A375 (cell line): ENCODE data around the gene TPTE.

- RAMPAGE, long total RNA = no peak
These were observed 5419.7 kb upstream of the TPTE start for GRCh38 chr21:5101655-5102154.

- RAMPAGE, long total RNA = no peak
These were observed 4398.7 kb upstream of the TPTE start for GRCh38 chr21:6122252-6123533.

- RAMPAGE, long total RNA = no peak
These were observed 2124.9 kb upstream of the TPTE start for GRCh38 chr21:8396564-8396819.

- RAMPAGE, long total RNA = no peak
These were observed 1527.3 kb upstream of the TPTE start for GRCh38 chr21:8993800-8994787.

- RAMPAGE, long total RNA = no peak
These were observed 108.2 kb upstream of the TPTE start for GRCh38 chr21:10412849-10413880.

GRCh38 chr21:10521113-10521741 lies at the start of gene TPTE:
Gene TPTE, plus strand, starts transcription at chr21:10521583.
- RAMPAGE, long total RNA = no peak

DNA sequence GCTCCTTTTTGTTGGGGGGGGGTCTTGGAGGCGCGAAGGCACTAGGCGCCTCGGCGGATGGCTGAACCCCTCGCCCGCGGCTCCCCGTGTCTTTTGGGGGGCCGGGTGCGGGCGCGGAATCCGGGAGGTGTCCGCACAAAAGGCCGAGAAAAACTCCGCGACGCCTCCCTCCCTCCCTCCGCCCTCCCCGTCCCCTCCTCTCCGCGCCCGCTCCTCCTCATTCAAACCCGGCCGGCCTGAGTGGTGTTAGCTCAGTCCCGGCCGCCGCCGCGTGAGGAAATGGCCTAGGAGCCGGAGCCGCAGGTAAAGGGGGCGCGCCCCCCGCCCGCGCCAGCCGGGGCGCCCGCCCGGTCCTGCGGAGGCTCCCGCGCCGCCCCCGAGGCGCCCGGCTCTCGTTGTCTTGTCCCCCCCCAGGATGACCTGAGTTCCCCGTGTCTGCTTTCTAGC lies 382 bp downstream of the TPTE start:
- RAMPAGE, long total RNA = no peak

DNA sequence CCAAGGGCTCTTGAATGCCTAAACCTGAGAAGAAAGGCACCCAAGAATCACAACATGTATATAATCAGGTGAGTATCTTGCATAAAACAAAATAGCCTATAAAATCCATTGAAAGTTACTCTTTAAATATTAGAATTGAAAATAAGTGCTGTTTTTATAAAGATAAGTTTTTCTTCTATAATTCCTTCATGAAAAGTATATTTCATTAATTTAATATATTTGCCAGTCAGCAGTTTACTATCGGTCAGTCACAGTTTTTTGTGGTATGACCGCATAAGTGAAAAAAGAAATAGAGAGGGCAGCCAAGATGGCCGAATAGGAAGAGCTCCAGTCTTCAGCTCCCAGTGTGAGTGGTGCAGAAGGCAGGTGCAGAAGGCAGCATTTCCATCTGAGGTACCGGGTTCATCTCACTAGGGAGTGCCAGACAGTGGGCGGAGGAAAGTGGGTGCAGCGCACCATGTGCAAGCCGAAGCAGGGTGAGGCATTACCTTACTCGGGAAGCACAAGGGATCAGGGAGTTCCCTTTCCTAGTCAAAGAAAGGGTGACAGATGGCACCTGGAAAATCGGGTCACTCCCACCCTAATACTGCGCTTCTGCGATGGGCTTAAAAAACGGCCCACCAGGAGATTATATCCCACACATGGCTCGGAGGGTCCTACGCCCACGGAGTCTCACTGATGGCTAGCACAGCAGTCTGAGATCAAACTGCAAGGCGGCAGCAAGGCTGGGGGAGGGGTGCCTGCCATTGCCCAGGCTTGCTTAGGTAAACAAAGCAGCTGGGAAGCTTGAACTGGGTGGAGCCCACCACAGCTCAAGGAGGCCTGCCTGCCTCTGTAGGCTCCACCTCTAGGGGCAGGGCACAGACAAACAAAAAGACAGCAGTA lies 44.1 kb downstream of the LIPI start:
- RAMPAGE, long total RNA = no peak

GRCh38 chr21:14270660-14270970 lies 54.7 kb downstream of the RBM11 start:
- RAMPAGE, long total RNA = no peak

DNA sequence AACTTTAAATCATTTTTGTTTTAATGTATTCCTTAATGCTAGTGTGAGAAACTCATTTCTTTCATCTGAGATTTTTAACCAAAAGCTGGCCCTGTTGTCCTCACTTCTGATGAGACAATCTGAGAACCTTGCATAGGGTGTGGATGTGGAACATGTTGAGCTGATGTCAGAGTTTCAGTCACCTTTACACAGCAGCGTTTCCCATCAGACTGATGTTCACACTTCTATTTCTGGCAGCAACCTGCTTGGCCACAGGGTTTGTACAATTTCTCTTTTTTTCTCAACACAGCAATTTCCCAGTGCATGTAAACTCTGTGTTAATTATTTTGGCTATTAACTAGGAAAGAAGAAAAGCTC lies 70.4 kb upstream of the HSPA13 start:
- RAMPAGE, long total RNA = no peak

- RAMPAGE, long total RNA = no peak
These were observed 45.4 kb downstream of the SAMSN1 start for GRCh38 chr21:14500200-14501586.

DNA sequence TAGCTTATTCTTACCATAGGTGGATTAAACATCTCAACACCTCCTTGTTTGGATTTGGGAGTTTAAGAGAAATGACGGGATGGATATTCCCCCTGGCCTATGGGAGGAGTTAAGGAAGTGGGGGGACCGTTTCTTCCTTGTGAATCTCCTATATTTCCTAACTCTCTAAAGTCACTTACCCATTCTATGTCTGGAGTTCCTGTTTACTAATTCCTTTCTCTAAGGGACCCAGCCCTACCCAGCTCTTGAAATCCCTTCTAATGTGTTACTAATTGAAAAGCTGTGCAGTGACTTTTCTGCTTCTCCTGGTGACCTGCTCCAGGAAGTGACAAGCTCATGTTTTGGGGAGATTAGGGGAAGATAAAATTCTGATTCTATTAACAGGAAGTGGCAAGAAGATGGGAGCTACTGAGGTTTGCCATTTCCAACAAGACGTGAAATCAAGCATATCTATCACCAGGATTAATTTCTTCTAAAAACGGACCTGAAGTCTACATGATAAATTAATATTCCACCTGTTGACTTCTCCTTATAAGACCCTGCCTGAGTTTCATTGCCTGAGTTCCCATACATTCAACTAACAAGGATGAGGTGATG lies 4.1 kb upstream of the SAMSN1 start:
- RAMPAGE, long total RNA = no peak

GRCh38 chr21:14691875-14692484 lies 145.9 kb upstream of the SAMSN1 start:
- RAMPAGE, long total RNA = no peak

GRCh38 chr21:14868970-14869274 lies 195.9 kb downstream of the NRIP1 start:
- RAMPAGE, long total RNA = no peak

DNA sequence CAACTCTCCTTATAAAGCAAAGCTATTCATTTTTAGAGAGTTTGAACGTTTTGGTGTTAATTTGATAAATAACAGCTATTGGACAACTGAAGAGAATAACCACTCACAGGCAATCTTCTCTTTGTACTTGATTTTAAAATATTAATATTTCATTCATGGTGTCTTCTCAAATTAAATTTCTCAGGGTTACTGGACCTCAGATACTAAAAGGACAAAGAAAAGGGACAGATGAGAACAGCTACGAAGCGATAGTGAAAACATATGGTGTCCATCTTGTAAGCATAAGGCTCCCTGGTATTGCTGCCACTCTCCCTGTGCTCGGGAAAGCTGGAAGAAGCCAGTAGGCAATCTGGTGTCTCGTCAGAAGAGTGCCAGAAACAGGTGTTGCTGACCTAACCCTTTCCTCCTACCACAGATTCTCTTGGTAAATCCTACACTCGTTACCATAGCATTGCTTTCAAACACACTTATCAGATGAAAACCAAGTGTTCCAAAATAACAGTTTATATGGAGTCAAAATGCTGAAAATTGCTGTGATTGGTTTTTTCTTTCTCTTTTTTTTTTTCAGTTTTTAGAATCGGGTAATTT lies 146.4 kb downstream of the NRIP1 start:
- RAMPAGE, long total RNA = no peak

GRCh38 chr21:14977470-14978245 lies 87.1 kb downstream of the NRIP1 start:
- RAMPAGE, long total RNA = no peak

DNA sequence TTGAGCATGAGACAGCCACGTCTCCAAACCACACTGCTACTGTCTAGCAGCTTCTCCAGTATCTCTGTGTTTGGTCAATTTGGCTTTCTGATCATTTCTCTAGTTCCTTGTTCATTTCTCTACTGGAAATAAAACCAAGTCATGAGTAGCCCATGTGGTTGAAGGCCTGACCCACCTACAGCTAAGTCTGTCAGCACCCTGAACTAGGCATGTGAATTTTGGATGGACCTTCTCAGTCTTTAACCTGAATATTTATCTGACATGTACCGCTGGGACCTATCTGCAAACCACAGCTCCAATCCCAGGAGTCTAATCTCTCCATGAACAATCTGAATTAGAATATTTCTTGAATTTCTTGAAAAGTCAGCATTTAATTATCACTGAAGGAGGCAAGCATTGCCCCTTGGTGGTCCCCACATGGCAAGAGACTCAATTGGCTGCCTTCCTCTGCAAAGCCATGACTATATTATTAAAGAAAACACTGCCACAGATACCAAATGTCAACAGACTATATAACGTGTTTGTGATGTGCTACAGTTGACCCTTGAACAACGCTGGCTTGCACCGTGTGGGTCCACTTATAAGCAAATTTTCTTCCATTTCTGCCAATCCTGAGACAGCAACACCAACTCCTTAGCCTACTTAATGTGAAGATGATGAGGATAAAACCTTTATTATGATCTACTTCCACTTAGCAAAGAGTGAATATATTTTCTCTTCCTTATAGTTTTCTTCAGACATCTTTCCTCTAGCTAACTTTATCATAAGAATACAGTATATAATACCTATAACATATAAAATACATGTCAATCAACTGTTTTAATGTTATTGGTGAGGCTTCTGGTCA lies 66.6 kb downstream of the NRIP1 start:
- RAMPAGE, long total RNA = no peak

GRCh38 chr21:15057739-15058862 lies 6.7 kb downstream of the NRIP1 start:
- RAMPAGE, long total RNA = no peak

- RAMPAGE, long total RNA = no peak
These were observed 54.8 kb downstream of the USP25 start for GRCh38 chr21:15784403-15785143.

DNA sequence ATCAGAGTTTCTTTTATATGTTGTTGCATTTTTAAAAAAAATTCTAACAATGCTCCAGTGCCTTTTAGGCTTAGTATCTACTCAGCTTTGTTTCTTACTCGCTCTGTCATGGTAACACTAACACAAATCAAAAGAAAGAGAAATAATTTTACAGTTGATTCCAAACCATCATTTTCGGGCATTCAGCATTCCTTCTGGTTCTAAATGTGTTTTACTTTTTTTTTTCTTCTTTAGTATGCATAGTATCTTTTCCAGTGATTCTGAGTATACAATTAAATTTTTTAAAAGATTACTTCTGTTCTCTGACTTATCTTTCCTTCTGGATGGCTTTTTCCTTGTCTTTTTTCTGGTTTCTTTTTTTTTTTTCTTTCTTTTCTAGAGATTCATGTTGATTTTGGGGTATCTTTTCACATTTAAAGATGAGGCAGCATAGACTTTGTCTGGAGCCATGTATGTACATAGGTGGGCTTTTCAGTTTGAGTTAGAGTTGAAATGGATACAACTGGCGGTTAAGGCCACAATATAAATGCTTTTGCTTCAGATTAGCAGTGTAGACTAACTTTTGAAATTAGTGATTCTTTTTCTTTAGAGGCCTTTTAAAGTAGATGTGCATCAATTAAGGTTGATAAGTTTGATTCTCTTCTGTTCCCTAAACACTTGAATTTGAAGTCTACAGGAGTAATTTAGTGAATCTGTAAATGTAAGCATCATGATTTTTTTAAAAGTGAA lies 76.5 kb downstream of the USP25 start:
- RAMPAGE, long total RNA = no peak